BE2C (cell line): Measurements from ENCODE around the genes TMEM248, FKBP6, TBL2 and MLXIPL.

DNA sequence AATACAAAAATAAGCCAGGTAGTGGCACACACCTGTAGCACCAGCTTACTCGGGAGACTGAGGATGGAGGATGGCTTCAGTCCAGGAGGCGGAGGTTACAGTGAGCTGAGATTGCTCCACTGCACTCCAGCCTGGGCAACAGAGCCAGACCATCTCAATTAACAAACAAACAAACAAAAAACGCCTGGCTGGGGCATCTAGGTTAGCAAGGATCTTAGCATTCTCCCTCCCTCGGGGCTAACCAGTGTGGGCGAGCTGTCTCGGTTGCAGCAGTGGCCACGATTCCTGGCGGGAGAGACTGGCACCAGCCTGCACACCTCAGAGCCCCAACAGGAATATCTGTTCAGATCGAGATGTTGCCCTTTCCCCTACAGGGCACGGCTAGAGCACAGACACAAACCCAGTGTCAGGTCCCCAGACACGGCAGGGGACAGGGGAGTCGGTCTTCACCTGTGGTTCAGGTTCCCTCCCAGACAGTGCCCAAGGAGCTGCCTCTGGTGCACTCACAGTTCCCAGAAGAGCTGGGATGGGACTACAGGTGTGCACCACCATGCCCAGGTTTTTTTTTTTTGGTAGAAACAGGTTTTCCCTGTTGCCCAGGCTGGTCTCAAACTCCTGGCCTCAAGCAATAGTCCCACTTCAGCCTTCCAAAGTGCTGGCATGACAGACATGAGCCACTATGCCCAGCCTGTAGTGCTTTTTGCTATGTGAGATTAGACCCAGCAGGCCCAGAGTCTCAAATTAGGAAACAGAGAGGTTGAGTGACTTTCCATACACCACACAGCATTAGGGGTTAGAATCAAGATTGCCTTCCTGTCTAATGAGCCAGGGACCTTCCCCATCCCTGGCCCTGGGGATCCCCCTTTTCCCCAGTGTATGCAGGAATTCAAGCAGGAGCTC is 91.1 kb upstream of the KCTD7 start:
- RRBS = no CpG with 5 or more reads among the region's 12 CpGs

GRCh38 chr7:66635706-66636276 is 7.1 kb downstream of the KCTD7 start:
- RRBS = no CpG with 5 or more reads among the region's 10 CpGs

GRCh38 chr7:66699961-66700531 is 40.5 kb upstream of the RABGEF1 start:
- RRBS = 85% methylated on average over 3 of the region's 10 CpGs

- RRBS = under 1% methylated on average over 55 of the region's 115 CpGs
These were observed at the start of gene TMEM248 for GRCh38 chr7:66920638-66921915. TMEM248 (plus strand) TSS chr7:66921225.

DNA sequence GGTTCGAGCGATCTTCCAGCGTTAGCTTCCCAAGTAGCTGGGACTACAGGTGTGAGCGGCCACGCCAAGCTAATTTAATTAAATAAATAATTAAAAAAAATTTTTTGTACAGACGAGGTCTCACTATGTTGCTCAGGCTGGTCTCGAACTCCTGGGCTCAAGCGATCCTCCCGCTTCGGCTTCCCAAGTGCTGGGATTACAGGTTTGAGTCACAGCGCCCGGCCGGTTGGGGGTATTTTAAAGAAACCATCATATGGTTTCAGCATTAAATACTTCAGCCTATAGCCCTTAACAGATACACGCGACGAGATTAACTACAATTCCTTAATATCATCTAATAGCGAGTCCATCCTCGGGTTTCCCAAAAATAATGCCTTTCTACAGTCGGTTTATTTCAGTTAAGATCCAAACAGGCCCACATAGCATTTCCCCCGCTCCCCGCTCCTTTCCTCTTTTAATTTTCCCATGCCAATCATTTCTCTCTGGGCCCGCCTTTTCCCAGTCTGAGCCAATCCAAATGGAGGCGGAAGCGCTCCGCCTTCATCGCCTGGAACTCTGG is 427 bp upstream of the TYW1 start:
- RRBS = no CpG with 5 or more reads among the region's 26 CpGs

- RRBS = no CpG with 5 or more reads among the region's 10 CpGs
These were observed 104.5 kb downstream of the TYW1 start for GRCh38 chr7:67101070-67101590.

- RRBS = no CpG with 5 or more reads among the region's 12 CpGs
These were observed 756 bp upstream of the AUTS2 start for GRCh38 chr7:69597626-69597811.

- RRBS = no CpG with 5 or more reads among the region's 14 CpGs
These were observed 467 bp downstream of the AUTS2 start for GRCh38 chr7:69598800-69599083.

- RRBS = 16% methylated on average over 2 of the region's 4 CpGs
These were observed 369.0 kb downstream of the AUTS2 start for GRCh38 chr7:69967283-69967722.

- RRBS = no CpG with 5 or more reads among the region's 3 CpGs
These were observed 681.8 kb upstream of the GALNT17 start for GRCh38 chr7:70449891-70450712.

DNA sequence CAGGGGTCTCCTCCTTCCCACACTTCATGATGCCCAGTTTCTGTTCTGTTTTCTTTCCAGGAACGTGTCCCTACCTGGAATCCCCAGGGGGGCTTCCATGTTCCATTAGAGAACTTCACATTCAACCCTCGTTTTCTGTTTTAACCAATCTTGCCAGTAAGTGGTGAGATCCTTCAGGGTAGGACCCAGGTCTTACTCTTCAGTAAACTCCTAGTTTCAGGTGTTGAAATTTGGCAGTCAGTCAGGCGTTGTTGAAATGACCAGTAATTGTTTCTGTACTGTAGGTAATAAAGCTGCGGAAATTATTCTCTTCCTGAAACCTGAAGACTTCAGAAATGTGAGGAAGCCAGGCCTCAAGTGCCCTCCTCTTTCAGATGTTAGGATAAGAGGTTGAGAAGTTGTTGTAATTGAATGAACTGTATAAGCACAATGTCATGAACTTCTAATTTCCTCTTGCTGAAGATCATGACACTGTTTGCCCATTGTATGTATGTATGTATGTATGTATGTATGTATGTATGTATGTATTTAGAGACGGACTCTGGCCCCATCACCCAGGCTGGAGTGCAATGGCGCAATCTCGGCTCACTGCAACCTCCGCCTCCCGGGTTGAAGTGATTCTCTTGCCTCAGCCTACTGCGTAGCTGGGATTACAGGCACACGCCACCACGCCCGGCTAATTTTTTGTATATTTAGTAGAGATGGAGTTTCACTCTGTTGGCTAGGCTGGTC is 402.4 kb upstream of the GALNT17 start:
- RRBS = no CpG with 5 or more reads among the region's 13 CpGs

DNA sequence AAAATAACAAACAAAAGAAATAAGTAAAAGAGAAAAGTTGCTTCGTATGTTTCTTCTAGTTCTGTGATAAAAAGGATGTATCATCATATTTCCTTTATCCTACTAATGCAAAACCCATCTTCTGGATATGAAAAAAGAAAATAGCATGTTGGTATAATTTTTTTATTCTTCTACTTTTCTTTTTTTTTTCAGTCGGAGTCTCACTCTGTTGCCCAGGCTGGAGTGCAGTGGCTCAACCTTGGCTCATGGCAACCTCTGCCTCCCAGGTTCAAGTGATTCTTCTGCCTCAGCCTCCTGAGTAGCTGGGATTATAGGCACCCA is 14.5 kb upstream of the GALNT17 start:
- RRBS = no CpG with 5 or more reads among the region's 2 CpGs

DNA sequence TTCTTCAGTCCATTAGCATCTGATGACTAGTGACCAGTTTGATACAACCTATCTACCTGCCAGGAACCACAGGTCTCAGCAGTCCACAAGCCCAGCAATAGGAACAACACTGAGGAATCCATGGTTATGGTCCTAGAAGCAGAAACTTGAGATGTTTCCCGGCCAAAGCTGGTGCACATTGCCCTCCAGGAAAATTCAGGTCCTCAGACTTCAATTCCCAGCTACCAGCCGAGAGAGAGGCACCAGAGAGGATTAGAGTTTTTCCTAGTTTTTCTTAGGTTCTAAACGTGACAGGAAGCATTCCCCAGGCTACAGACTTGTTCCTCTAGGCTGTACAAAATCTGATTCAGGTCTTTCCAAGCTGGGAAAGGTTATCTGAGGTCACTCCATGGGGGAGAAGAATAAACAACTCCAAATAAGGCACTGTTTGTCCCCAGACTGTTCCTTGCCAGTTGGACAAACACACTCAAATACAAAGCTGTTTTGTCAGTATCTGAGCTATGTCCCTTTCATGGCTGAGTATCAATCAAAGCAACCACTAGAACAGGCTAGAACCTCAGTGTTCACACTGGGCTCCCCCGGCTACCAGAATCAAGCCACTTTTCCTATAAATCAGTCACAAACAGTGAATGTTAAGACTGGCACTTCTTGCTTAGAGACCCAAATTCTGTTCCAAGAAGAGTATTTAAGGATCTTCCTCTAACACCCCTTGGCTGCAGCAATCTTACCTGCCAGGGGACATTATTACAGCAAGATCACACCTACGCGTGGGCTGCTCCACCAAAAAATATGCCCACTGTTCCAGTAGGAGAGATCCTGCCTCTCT is 259.4 kb downstream of the CALN1 start:
- RRBS = no CpG with 5 or more reads among the region's 6 CpGs

DNA sequence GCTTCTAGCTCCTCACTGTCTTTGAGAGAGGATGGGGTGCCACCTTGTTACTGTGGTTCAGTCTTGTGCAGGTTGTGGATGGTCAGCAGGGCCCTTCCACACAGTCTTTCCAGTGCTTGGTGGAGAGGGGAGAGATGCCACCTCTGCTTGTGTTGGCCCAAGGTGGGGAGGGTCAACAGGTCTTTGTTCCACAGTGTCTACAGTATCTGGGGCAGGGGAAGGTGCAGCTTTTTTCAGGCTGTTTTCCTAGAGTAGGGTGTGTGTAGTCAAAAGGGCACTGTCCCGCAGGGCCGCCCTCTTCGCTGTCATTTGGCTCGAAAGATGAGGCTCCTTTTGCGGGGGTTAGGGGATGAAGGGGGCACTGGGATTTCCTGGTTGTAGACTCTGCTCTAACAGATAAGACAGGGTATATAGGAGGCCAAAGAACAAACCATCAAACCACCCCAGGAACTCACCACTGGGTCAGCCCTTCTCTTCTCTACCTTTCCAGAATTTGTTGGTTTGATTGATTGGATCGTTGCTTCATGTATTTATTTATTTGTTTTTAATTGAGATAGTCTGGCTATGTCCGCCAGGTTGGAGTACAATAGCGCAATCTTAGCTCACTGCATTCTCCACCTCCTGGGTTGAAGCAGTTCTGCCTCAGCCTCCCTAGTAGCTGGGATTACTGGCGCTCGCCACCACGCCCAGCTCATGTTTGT is 14.3 kb upstream of the POM121 start:
- RRBS = no CpG with 5 or more reads among the region's 11 CpGs

DNA sequence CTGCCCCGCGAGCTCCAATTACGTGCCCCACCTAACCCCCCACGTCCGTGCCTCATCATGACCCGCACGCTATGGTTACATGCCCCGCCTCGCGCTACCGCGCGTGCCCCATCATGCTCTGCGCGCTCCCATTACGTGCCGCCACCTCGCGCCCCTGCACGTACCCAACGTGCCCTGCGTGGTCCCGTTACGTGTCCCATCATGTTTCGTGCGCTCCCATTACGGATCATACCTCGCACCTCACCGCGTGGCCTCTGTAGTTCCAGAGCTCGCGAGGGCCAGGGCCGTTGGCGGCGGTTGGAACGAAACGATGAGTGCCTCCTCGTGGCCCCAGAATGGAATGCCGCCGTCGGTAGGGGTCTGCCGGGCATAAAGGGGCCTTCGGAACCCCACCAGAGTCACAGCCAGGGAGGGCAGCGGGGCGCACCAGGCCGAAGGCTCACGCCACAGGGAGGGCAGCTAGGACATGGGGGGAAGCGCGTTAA is at the start of gene FKBP6:
Gene FKBP6, plus strand, starts transcription at position 199 of the 485 bp plus-strand sequence.
- RRBS = no CpG with 5 or more reads among the region's 49 CpGs

DNA sequence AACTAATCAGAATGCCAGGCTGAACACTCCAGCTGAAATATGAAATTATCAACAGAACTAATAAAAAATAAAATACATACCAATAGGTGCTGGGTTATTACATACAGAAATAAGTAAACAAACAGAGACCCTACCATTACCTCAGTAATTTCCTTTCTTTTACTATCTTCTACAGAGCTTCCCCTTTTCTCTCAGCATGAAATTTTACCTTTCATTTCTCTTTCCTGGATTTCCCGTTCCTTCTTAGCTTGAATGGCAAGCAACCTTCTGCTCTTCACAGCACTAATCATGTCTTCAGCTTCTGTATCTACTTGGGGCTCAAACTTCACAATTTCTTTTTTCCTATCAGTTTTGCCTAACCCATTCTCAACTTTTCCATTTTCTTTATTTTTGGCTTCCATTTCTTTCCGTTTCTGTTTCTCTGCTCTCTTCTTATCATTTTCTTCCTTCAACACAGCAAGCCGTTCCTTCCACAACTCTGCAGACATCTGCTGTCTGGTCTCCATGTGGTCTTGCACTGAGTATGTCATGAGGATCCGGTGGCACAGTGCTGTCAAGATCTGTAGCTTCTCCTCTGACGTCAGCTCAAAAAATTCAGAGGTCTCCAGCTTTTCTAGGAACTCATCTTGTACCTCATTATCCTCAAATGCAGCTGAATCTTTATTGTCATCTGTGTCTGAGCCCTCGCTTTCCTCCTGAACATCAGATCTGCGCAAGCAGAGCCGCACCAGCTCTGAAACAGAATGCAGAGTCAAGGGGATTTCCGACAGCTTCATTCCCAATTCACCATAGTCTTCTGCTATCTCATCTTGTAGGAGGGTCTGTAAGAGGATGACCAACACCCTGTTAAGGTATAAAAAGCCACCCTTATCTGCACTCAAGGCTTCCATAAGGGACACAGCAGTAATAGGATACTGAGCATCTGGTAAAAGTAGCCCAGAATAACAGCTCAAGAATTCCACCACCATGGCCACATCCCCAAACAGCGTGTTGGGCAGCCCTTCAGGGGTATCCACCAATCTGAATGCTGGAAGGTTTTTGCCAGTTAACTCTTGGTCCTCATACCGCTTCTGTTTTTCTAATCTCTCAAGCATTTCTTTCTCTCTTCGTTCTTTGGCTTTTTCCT is 43.4 kb downstream of the FZD9 start:
- RRBS = no CpG with 5 or more reads among the region's 12 CpGs

- RRBS = 90% methylated on average over 6 of the region's 33 CpGs
These were observed 14.6 kb upstream of the BAZ1B start for GRCh38 chr7:73536226-73537654.

GRCh38 chr7:73578284-73579399 is at the start of gene TBL2:
TBL2 (minus strand) TSS chr7:73578579.
- RRBS = 2% methylated on average over 8 of the region's 90 CpGs

DNA sequence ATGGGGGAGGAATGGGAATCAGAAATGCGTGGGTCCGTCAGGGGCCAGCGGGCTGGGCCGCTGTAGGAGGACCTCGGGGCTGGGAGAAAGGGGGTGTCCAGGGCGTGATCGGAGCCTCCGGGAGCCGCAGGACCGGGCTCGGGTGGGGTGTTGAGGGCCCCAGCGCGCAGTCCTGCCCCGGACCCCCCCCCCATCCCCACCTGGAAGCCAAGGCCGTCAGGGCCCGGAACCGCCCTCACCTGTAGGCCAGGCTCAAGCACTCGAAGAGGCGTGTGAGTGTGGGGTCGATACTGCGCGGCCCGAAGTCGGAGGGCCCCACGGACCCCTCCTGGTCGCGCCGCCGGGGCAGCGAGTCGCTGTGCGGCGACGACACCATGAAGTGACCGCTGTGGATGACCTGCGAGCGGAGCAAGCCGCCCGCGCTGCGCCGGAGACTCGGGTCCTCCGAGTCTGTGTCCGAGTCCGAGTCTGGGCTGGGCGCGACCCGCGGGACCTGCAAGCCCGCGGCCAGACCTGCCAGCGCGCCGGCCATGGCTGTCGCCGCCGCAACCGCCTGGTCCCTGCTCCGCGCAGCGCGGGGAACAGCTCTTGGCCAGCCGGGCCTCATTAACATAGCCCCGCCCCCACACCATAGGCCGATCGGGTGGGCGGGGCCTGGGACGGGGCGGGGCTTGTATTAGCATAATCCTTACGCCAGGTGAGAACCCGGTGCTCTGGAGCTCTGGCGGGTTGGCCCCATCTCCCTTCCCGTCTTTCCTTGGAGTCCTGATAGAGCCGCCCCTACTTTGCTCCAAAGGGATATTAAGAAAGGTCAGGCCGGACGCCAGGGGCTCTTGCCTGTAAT is at the start of gene MLXIPL:
Gene MLXIPL, minus strand, starts transcription at position 562 of the 844 bp plus-strand sequence.
- RRBS = 7% methylated on average over 42 of the region's 77 CpGs

GRCh38 chr7:73666183-73666575 is 1.5 kb upstream of the VPS37D start:
- RRBS = no CpG with 5 or more reads among the region's 12 CpGs